Psoas muscle (tissue), 2 donors: ENCODE results near the genes ATP10D and FRYL.

DNA sequence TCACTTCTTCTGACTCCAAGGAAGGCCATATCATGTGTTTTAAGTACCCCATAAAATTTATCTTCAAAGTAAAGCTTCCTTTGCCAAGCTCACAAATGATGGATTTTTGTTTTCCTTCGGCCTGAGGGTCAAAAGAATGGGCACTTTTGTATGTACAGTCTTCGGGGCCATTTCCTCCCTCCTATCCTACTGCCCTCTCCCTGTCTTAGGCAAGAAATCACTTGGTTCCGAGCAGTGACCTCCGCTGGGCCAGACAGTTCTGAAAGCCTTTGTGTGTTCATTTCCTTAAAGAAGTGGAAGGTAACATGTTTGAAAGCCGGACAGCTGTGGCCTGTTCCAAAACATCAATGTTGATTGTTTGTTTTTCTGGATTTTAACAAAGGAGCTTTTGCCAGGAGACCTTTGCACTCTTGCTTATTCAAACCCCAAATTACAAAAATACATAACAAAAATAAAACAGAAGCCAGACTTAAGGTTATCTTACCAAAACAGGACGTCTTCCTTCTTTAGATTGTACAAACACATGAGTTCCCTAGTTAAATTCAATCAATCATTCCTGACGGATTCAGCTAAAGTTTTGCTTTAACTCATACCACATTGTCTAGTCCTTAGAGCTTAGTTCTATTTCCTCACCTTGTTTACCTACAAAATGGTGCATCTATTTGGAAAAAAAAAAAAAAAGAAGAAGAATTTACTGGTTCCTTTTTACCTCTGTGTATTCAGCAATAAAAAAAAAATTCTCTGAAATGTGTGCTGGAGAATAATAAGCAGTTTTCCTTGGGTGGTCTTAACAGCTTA lies 110.5 kb upstream of the LIMCH1 start:
- PRO-cap, 2 experiments, result peak in 1 of 2 experiments; most common minus-strand start position 261 of the sequence (in 1)

- PRO-cap, 2 experiments, result no peak in any of the 2 experiments
These were observed 76.4 kb upstream of the PHOX2B start for GRCh38 chr4:41824833-41825339.

GRCh38 chr4:41934480-41934847 lies 765 bp upstream of the TMEM33 start:
- PRO-cap, 2 experiments, result no peak in any of the 2 experiments

- PRO-cap, 2 experiments, result no peak in any of the 2 experiments
These were observed 21.9 kb downstream of the TMEM33 start for GRCh38 chr4:41956857-41957784.

- PRO-cap, 2 experiments, result no peak in any of the 2 experiments
These were observed 1.6 kb downstream of the SHISA3 start for GRCh38 chr4:42398723-42399483.

DNA sequence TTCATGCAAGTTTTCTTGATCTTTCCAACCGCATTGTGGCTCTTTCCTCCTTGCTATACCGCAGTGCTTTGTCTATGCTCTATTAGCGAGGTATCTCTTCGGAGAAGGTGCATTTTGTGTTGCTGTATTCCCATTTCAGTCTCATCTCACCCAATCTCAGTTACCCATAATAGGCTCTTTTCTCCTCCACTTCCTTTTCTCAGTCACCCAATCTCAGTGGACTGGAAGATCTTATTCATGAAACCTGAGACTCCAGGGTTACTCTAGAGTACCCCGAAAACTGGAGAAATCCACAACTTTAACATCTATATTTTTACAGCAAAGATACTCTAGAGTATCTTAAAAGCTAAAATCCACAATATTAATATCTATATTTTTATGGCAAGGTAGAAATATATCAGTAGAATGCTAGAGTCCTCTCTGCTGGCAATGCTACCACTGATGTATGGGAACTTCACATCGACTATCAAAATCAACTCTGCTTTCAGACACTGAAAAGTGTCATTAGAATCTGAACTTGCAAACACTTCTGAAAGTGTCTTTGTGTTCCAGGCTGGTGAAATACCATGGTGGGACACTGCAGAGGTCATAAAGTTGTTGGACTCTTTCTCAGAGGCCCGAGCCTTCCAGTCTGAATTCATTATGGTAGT lies 34.8 kb downstream of the SHISA3 start:
- PRO-cap, 2 experiments, result no peak in any of the 2 experiments

GRCh38 chr4:42653853-42654453 lies 3.0 kb downstream of the ATP8A1 start:
- PRO-cap, 2 experiments, result no peak in any of the 2 experiments

- PRO-cap, 2 experiments, result no peak in any of the 2 experiments
These were observed 106.1 kb upstream of the GRXCR1 start for GRCh38 chr4:42786366-42786818.

- PRO-cap, 2 experiments, result no peak in any of the 2 experiments
These were observed 86.2 kb upstream of the GRXCR1 start for GRCh38 chr4:42806406-42806697.

DNA sequence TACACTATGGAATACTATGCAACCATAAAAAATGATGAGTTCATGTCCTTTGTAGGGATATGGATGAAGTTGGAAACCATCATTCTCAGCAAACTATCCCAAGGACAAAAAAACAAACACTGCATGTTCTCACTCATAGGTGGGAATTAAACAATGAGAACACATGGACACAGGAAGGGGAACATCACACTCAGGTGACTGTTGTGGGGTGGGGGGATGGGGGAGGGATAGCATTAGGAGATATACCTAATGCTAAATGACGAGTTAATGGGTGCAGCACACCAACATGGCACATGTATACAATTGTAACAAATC lies 767.6 kb downstream of the GRXCR1 start:
- PRO-cap, 2 experiments, result no peak in any of the 2 experiments

- PRO-cap, 2 experiments, result peak in 2 of 2 experiments; most common plus-strand start chr4:47485285 (in 2); most common minus-strand start chr4:47485168 (in 1)
These were observed at the start of gene ATP10D for GRCh38 chr4:47485088-47486156. Gene ATP10D, plus strand, starts transcription at chr4:47485275.

- PRO-cap, 2 experiments, result no peak in any of the 2 experiments
These were observed 13.1 kb downstream of the CORIN start for GRCh38 chr4:47824631-47825401.

DNA sequence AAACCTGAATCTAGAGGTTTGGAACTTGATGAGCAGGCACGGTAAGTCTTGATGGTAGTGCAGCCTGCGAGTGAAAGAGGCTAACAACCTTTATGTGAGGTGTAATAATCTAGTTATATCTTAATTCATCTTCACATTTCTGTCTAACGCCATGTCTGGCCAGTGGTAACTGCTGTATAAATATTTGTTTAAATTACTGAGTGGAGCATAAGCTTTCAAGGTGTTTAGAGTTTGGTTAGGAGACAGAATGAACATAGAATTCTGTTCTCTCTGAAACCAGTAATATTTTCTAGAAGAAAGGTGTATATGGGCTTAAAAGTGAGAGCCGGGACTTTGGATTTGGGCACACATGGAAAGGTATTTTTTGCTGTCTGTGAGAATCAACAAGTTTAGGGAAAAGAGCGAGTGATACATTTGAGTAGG lies 10.2 kb downstream of the SLAIN2 start:
- PRO-cap, 2 experiments, result no peak in any of the 2 experiments

DNA sequence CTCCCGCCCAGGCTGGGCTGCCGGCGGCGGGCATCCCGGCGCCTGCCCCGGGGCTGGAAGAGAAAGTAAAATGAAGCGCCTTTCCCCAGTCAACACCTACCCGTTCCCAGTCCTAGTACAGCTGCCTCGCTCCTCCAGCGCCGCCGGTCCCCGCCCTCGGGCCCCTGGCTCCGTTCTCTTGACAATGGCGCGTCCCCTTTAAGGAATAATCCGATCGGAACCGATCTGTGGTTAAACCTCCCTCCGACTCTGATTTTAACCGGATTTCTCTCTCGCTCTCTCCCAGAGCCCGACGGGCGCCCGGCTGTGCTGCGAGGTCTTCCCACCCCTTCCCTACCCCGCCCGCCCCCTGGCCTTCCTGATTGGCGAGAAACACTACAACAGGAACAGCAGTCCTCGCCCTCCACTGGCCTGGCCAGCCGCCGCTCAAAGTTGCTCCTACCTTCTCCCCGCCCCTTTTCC lies at the start of gene FRYL:
Gene FRYL, minus strand, starts transcription at position 302 of the 462 bp plus-strand sequence.
- PRO-cap, 2 experiments, result peak in 2 of 2 experiments; most common plus-strand start position 285 of the sequence (in 2); most common minus-strand start position 335 of the sequence (in 2)

GRCh38 chr4:48905423-48905736 lies 1.2 kb downstream of the OCIAD2 start:
- PRO-cap, 2 experiments, result no peak in any of the 2 experiments

DNA sequence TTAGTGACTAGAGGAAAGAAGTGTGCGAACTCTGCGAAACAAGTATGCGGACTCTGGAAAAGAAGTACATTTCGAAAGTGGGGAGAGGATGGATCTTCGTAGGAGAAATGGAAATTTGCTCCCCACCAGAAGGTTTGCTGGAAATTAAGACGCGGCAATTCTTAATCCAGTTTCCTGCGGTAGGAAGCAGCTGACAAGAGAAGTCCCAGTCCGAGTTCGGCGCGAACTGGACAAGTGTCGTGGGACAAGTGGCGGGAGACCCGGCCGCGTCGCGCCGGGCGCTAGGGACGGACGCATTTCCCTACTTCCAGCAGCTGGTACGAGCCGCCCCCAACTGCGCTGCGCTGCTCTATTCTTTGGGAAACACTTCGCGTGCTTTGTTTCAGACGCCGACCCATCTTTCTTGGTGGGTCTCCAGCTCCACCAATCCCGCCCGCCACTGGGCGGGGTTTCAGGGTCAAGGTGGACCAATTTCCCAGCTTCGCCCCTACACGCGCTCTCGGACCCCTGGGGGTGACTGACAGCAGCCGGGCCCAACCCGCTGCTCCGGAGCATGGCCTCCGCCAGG lies 478 bp upstream of the DCUN1D4 start:
- PRO-cap, 2 experiments, result peak in 2 of 2 experiments; most common plus-strand start position 233 of the sequence (in 1); most common minus-strand start position 416 of the sequence (in 2)

DNA sequence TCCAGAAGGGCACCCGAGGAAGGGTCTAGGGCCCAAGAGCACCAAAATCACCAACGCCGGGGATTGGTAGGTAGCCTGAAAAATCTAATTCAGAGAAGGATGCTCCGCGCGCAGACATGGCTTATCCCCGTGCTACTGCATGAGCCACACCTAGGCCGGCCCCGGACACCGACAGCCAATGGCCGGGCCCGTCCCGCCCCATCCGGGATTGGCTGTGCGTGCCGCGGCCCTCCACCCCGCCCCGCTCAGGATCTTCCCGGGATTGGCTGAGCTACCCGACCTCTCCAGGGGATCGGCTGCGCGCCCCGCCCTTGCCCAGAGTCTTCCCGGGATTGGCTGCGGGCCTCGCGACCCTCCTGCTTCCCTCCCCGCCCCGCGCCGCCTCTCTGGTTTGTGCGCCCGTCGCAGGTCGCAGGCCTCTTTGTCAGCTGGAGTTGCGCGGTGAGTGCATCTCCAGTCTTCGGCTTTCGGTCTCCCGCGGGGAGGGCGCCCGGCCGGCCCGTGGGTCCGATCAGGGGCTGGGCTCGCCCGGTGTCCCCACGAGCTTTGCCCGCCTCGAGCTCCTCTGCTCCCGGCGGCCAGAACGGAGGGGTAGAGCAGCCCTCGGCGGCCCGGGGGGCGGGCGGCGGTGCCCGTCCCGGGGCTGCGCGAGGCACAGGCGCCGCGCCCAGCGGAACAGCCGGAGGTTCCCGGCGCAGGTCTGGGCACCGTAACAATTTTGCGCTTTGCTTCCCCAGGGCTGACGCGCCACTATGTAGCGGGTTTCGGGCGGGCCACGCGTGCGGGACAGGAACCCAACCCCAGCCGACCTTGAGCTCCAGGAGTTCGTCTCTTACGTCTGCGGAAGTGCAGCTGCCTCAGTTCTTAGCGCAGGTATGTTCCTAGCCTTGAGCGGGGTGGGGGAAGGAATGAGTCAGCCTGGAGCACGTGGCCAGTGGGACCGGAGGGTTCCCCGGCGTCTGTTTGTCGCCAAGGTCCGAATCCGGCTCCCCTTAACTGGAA lies 38.8 kb downstream of the ERVMER34-1 start:
- PRO-cap, 2 experiments, result peak in 2 of 2 experiments; most common plus-strand start position 418 of the sequence (in 2); most common minus-strand start position 840 of the sequence (in 2)

- PRO-cap, 2 experiments, result peak in 2 of 2 experiments; most common plus-strand start chr4:52722559 (in 2); most common minus-strand start chr4:52722281 (in 2)
These were observed 29.1 kb downstream of the ERVMER34-1 start for GRCh38 chr4:52721688-52723036.

DNA sequence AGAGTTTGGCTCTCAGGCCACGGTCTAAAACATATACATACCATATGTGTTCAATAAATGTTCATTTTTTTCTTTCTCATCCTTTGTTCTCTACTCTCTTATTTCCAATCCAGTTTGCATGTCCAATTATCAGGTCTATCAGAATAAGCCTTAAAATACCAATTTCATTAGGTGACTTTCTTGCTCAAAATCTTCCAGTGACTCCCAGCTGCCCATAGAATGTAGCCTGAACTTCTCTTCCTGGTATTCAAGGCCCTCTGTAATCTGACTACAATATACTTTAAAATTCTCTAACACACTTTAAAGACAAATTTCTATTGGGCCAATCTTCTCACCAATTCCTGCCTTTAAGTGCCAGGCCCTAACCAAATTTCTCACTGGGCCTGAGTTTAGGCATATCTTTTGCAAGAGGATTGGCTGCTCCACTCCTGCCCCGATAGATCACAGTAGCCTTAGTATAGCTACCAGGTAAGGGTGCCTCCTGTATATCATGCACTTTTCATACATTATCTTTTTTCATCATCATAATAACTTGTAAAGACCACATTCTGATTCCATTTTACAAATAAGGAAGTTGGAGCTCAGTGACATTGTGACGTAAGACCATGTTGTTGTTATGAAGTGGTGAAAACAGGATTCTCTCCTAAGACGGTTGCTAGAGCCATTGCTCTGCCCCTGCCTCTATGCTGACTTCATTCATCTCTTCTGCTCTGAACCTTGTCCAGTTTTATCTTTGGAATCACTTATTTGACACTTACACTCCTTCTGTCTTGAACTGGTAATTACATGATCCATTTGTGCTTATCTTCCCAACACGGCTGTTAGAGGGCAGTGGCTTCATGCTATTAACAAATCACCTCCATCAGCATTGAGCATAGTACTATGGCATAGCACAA lies 177.3 kb downstream of the RASL11B start:
- PRO-cap, 2 experiments, result no peak in any of the 2 experiments

GRCh38 chr4:53261119-53261617 lies 104.7 kb downstream of the SCFD2 start:
- PRO-cap, 2 experiments, result no peak in any of the 2 experiments